ENCODE data around the genes TRDMT1 and VIM.

DNA sequence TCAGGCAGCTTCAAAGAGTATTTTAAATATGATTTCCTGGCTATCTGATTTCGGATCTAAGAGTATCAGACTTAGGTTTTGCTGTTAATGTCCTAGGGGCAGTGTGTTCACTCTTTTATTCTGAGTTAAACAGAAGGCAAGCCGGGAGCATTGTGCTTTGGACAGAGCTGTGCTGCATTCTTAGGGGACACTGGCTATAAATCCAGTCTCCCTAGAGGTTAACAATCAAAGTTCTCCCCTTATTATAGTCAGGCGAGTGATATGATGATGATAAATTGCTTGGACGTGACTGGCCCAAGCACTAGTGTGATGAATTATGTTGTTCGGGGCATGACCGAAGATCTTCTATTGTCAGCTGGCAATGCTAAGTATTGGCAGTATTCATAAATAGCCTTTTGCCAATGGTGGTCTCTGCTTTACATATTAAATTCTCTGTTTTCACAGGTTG is 4.6 kb downstream of the PTER start:
- RRBS, result no CpG with 5 or more reads among the region's 6 CpGs

- RRBS, result no CpG with 5 or more reads among the region's 9 CpGs
Observed at GRCh38 chr10:16748560-16749220, 68.5 kb downstream of the RSU1 start.

- RRBS, result no CpG with 5 or more reads among the region's 12 CpGs
Observed at GRCh38 chr10:16828059-16828535, 10.9 kb upstream of the RSU1 start.

GRCh38 chr10:16891242-16891795 is 74.1 kb upstream of the RSU1 start:
- RRBS, result no CpG with 5 or more reads among the region's 9 CpGs

GRCh38 chr10:16967355-16968162 is 150.3 kb upstream of the RSU1 start:
- RRBS, result no CpG with 5 or more reads among the region's 6 CpGs

DNA sequence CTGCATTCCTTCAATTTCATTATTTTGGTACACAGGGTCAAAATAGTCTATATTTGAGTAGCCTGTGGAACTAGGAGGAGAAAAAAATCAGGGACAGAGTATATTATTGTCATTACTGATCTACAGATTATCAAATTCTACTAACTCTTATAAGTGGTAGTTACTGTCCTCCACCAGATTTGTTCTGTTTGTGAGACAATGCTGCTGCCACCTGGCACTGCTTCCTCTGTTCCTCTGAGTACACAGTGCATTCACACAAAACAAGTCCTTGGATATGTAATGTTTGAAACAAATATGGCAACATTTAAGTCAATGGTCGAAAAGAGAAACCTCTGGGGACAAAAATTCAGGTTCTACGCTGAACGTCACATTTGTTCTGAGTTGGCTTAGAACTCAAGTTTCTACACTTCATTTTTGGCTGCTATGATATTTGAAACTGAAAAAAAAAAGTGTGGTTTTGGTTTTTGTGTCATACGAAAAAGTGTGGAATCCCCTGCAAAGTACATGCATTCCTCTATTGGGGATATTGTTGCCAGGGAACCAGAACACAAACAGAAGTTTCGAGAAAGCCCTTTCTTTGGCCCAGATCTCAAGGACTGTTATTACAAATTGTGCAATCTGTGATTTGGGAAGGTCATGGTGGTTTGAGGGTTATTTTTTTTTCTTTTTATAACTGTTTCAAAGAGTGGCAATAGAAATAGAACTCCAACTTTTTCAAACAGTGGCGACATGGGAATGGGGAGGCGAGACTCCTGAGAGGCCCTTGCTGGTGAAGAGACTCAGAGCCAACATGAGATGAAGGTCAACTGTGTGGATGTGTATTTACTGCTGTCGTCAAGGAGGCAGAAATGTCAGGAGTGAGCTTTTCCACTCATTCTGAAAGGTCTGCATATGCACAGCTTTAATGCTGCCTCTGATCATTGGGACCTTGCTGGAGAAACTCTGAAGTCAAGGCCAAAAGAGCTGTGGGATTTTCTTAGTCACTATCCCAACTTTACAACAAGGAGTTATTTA is 127.5 kb downstream of the CUBN start:
- RRBS, result no CpG with 5 or more reads among the region's 8 CpGs

DNA sequence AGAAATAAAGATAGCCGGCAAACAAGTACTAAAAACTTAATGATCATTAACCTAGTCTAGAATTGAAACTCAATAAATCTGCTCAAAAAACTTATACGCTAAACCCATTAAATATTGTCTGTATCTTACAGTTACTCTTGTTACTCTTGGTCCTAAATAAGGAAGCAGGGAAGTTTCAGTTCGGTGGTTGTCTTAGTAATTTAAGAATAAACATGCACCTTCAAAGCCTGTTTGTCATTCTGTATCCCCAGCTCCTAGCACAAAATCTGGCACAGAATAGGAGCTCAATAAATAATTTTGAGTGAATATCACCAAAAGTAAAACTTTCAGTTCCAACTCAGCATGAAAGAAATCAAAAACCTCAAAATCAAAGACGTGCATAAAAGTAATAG is 1.1 kb downstream of the TRDMT1 start:
- RRBS, result no CpG with 5 or more reads among the region's 4 CpGs

- RRBS, result no CpG with 5 or more reads among the region's 62 CpGs
Observed at GRCh38 chr10:17200823-17201867, at the start of gene TRDMT1. TSS of gene TRDMT1 (minus strand) at chr10:17201672.

DNA sequence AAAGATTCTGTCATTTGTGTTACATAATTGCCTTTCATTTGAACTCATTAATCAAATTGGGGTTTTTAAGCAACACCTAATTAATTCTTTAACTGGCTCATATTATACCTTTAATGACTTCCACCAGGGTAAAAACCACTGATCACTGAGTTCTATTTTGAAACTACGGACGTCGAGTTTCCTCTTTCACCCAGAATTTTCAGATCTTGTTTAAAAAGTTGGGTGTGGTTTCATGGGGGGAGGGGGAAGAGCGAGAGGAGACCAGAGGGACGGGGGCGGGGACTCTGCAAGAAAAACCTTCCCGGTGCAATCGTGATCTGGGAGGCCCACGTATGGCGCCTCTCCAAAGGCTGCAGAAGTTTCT is at the start of gene VIM:
Gene VIM, plus strand, starts transcription at position 320 of the 364 bp plus-strand sequence.
- RRBS, result no CpG with 5 or more reads among the region's 10 CpGs

GRCh38 chr10:17394481-17395005 is 59.9 kb downstream of the ST8SIA6 start:
- RRBS, result no CpG with 5 or more reads among the region's 3 CpGs

DNA sequence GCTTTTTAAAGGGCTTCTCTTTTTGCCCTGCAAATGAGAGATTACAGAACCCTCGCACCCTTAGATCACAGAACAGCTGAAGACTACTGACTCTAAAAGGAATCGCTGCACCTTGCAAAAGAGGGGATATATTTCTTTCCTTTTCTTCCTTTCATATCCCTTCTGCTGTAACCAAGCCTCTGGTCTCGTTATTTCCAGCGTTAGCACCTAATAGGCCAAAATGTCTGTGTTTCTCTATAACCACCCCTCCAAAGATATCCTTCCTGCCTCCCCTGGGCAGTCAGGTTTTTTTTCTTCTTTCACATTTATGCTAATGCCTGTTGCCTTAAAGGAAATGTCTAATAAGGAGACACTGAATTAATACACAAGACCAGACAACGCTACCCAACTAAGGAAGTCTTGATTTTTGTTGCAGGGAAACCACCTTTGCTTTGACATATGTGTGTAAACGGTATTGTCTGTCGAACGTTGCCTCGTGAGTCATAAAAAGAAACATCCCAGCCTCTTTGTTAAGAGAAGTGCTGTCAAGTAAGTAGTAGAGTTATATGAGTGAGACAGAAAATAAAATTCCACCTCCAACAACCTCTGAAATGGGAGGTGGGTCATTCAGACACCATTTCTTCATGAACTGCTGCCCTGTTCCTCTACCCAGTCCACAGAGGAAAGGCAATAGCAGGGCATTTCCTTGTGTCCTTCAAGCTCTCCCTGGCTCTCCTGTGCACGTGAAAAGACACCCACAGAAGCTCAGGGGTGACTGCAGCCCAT is 10.4 kb downstream of the ST8SIA6 start:
- RRBS, result no CpG with 5 or more reads among the region's 10 CpGs

GRCh38 chr10:17506282-17506954 is 52.0 kb upstream of the ST8SIA6 start:
- RRBS, result no CpG with 5 or more reads among the region's 7 CpGs

DNA sequence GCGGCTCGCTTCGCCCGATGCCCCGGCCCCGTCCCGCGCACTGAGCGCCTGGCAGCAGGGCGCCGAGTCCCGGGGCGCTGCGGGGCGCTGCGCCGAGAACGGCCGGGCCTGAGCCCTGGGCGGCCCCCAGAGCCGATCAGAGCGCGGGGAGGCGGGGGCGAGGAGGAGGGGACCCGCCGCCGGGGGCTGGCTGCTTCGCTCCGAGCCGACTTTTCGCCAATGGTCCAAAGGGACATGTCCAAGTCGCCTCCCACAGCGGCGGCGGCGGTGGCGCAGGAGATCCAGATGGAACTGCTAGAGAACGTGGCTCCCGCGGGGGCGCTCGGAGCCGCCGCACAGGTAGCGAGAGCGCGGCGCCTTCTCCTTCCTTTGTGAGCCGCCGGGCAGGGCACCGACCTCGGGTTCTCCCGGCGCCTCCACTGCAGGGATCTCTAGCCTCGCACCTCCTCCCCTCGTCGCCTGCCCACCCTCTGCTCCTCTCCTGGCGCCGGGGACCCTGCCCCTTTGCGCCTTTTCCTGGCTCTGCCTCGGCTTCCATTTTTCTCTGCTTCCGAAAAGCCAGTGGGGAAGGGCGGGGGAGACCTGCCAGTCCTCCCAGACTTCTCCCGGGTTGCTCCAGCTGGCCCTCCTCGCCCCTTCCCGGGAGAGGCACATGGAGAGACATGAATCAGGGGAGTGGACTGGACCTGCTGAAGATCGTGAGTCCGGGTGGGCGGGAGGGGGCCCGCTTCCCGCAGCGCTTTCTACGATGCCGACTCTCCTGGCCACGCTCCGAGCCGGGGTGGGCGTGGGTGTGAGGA is 494 bp downstream of the CACNB2 start:
- RRBS, result 2% methylated on average over 38 of the region's 79 CpGs

GRCh38 chr10:18141318-18142058 is 1.3 kb downstream of the CACNB2 start:
- RRBS, result 3% methylated on average over 2 of the region's 20 CpGs

- RRBS, result no CpG with 5 or more reads among the region's 4 CpGs
Observed at GRCh38 chr10:18199082-18199831, 59.0 kb downstream of the CACNB2 start.

GRCh38 chr10:18618890-18619466 is 32.4 kb downstream of the NSUN6 start:
- RRBS, result no CpG with 5 or more reads among the region's 4 CpGs

DNA sequence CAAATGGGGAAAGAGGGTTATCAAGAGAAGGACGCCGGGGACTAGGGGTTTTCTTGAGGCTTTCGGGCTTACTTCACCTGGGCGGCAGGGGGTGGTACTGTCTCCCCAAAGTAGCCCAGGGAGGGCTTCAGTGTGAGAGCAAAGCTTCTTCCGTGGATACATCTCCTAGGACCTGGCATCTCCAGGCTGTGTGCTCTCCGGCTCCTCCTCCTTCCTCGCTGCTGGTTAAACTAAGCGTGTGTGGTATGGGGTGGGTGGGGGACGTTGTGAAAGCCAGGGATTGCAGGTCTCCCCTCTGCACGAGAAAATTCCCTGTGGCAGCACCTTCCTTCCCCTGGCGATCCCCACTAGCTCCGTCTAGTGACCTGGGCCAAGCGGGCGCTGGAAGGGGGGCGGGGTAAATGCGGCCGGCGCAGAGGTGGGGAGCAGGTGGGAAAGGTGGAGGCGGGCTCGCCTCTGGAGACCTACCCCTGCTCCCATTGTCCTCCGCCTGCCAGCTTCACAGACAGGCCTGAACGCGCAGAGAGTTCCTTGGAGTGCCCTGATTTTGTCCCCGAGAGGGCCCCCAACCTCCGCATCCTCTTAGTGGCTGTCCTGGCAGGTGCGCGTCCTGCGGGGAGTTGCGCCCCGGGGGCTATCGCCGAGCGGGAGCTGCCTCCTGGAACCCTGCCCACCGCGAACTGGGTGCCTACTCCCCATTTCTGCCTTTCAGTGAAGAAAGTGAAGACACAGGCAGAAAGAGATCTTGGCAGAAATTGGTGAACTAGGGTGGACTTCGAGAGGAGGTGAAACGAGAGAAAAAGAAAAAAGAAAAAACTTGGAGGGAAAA is 1.3 kb downstream of the PLXDC2 start:
- RRBS, result no CpG with 5 or more reads among the region's 37 CpGs

GRCh38 chr10:19966704-19967100 is 150.5 kb downstream of the PLXDC2 start:
- RRBS, result no CpG with 5 or more reads among the region's 7 CpGs

GRCh38 chr10:20009282-20009976 is 193.2 kb downstream of the PLXDC2 start:
- RRBS, result no CpG with 5 or more reads among the region's 5 CpGs

- RRBS, result no CpG with 5 or more reads among the region's 7 CpGs
Observed at GRCh38 chr10:20117948-20118846, 302.0 kb downstream of the PLXDC2 start.